SK-MEL-5 (cell line): ENCODE measurements around a stretch of chr10.

DNA sequence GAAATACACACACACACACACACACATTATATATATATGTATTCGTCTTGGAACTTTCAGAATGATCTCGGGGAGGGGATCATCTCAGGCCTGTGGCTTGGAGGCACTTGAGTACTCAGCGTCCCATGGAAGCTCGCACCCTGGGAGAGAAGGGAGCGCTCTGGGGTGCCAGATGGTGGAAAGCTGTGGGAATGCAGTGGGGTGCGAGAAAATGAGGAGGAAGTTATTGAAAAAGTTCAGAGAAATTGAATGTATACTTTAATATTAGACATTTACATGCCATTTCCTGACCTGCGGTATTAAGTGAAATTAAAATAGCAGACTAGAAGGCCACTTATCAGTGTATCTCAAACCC is 66.3 kb downstream of the ZMYND11 start:
RAMPAGE:
- cytosol, long total RNA, result no peak
- long total RNA, result no peak
- nucleus, long total RNA, result no peak

DNA sequence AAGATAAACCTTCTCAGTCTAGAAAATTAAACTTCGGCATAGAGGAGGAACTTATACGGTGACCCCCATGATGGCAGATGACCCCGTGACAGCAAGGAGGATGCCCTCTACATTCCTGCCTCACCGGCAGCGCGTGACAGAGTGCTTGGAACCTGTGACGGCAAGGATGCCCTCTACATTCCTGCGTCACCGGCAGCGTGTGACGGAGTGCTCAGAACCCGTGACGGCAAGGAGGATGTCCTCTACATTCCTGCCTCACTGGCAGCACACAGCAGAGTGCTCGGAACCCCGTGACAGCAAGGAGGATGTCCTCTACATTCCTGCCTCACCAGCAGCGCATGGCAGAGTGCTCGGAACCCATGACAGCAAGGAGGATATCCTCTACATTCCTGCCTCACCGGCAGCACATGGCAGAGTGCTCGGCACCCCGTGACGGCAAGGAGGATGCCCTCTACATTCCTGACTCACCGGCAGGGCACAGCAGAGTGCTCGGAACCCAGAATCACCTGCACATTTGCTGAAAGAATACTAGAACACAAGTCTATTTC is 231.0 kb downstream of the DIP2C start:
RAMPAGE:
- cytosol, long total RNA, result no peak
- long total RNA, result no peak
- nucleus, long total RNA, result no peak

GRCh38 chr10:510217-510891 is 179.1 kb downstream of the DIP2C start:
RAMPAGE:
- cytosol, long total RNA, result no peak
- long total RNA, result no peak
- nucleus, long total RNA, result no peak

DNA sequence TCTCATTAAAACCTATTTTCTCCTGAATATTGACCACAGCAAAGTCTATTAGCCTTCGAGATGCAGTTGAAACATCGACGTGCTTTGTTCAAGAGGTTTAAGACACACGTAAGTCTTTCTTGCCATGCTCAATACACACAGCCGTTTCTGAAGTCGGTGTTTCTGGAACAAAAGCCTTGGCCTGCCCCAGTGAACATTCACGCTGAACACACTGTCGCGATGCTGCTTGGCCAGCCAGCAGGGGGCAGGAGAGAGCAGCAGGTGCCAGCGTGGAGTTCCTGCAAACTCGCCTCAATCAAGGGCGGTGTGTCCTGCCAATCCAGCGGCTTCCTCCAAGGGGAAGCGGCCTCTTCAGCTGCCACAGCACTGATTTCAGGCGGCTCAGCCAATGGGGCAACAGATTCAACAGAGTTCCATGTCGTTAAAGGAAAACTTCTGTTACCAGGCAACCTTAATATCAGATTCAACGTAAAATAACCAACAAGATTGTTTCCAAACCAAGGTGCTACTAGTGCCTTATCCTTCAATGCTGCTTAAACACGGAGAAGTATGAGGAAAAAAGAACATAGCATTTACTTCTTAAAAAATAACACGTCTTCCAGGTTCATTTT is 178.4 kb downstream of the DIP2C start:
RAMPAGE:
- cytosol, long total RNA, result no peak
- long total RNA, result no peak
- nucleus, long total RNA, result no peak

DNA sequence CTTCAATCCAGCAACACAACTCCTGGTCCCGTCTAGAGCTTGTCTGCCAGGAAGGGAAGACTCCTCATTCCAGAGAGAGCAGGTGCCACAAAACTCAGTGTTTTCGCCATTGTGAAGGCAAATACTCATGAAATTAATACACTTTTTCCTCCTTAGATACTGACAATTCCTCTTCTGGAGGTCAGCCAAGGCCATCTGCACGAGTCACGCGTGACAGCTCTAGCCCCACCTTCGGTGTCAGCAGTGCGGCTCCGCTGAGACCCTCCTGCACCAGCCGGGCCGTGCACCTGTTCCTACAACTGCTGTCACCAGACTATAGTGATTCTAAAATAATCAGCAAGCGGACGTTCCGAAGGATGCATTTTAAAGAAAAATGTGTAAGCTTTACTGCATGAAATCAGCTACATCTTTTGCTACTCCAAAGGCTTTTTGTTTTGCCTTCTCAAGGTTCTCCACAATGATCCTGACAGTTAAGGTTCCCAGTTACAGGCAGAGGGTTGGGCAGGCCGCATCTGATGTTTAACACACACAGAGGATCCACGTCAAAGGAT is 127.7 kb downstream of the DIP2C start:
RAMPAGE:
- cytosol, long total RNA, result no peak
- long total RNA, result no peak
- nucleus, long total RNA, result no peak

RAMPAGE:
- cytosol, long total RNA, result no peak
- long total RNA, result no peak
- nucleus, long total RNA, result no peak
These were observed 105.1 kb downstream of the DIP2C start for GRCh38 chr10:584349-584877.

DNA sequence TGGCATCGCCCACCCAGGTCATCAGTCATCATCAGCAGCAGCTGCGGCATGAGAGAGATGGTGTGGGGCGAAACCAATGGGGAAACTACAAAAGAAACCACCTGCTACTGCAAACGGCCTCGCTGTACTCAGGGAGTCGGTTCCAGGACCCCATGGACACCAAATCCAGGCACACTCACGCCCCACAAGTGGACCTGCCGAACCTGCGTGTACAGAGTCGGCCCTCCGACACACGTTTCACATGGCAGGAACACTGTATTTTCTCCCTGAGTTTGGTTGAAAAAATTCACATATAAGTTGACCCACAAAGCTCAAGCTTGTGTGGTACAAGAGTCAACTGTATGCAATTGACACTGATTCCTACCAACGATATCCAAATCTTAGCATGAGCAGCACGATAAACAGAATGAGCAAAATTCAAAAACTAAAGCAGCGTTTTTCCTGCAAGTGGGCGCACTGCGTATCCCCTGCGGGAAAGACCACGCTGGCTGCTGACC is 37.7 kb downstream of the DIP2C start:
RAMPAGE:
- cytosol, long total RNA, result no peak
- long total RNA, result no peak
- nucleus, long total RNA, result no peak

RAMPAGE:
- cytosol, long total RNA, result no peak
- long total RNA, result no peak
- nucleus, long total RNA, result no peak
These were observed 37.2 kb downstream of the DIP2C start for GRCh38 chr10:652260-652688.

GRCh38 chr10:652855-653552 is 36.5 kb downstream of the DIP2C start:
RAMPAGE:
- cytosol, long total RNA, result no peak
- long total RNA, result no peak
- nucleus, long total RNA, result no peak

RAMPAGE:
- cytosol, long total RNA, result no peak
- long total RNA, result no peak
- nucleus, long total RNA, result no peak
These were observed 86.0 kb upstream of the DIP2C start for GRCh38 chr10:775357-775909.

RAMPAGE:
- cytosol, long total RNA, result no peak
- long total RNA, result no peak
- nucleus, long total RNA, result no peak
These were observed 113.9 kb upstream of the DIP2C start for GRCh38 chr10:803419-803702.

RAMPAGE:
- cytosol, long total RNA, result no peak
- long total RNA, result no peak
- nucleus, long total RNA, result no peak
These were observed 25.3 kb downstream of the LARP4B start for GRCh38 chr10:906039-906806.

DNA sequence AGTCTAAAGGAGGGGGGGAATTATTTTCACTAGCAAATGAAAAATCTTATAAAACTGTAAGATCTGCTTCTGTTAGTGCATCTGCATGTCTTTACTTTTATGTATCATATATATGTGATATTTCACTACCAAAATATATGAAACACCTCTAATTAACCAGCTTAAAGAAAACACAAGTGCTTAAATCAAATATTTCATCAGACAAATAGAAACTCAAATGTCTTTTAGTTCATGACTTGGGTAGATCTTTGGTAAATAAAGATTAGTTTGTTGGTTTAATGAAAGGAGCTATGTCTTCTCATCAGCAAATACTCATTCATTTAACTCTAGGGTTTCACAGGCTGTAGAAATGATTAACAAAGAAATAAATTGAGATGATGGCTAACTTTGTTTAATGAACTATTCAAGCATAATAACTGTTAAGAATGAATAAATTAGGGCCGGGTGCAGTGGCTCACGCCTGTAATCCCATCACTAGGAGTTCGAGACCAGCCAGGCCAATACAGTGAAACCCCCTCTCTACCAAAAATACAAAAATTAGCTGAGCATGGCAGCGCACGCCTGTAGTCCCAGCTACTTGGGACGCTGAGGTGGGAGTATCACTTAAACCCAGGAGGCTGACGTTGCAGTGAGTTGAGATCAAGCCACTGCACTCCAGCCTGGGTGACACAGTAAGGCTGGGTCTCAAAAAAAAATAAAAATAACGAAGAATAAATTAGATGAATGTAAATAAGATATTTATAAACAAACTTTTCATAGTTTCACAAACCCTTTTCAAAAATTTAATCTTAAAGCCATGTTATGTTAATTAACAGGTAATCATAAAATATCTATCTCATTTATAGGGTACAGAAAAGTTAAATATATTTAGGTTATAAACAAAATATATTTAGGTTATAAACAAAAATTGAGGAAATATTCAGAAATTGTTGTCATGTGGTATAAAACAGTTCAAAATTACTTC is 18.0 kb downstream of the LARP4B start:
RAMPAGE:
- cytosol, long total RNA, result no peak
- long total RNA, result no peak
- nucleus, long total RNA, result no peak

DNA sequence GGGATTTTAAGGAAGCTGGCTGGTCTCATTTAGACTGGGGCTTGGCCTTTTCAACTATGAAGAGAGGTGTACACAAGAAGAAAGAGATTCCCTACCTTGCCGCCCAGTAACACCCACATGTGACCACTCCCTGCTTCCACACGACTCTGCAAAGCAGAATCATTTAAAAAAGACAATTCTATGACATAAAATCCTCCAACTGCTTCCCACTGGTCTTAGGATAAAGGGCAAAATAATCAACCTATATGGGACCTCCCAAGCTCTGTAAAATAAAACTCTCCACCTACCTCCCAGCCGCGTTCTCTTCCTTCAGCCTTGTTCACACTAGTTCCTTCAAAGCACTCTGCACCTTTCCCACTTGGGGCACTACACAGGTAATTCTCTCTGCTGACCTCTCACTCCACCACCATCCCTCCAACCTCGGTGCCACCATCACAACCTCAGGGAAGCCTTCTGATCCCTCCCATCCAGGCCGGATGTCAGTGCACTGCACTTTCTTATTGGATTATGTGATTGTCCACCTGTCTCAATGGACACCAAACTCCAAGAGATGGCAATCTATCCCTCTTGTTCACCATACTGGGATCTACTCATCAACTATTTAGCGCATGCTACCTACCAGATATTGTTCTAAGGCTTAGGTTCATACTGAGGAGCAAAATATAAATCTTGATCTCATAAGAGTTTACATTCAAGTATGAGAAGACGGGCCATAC is 7.1 kb downstream of the LARP4B start:
RAMPAGE:
- cytosol, long total RNA, result no peak
- long total RNA, result no peak
- nucleus, long total RNA, result no peak

DNA sequence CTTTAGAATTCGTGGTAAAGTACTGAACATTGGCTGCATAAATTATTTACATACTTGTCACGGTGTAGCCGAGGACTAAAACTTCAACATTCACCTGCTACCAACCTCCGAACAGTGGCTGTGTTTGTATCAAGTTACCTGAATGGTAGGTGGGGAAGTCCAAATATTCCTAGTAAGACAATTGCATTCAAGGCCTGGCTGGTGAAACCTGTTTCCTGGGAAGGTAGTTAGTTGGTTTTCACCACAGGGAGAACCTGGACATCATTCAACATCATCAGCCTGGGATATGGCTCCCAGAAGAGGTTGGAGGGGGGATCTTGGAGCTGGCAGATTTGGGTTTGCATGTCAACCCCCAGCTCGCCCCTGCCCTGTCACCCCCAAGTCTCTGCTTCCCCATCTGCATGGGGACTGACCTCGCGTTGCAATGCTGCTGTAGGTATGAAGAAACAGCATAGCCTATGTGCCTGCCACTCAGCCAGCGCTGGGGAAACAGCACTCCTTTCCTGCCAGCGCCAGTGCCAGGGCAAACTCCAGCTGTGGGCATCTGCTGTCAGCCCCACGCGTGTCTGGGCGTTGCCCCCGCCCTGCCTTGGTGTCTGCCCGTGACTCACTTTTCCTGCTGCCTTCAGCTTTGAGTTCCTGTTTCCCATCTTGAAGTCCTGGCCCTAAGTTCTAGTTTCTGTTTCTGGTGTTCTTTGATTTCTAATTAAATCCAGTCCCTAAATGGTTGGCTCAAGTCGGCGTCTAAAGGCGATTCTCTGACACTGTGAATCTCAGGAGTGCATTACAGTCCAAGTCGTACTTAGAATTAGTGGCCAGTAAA is 12.8 kb upstream of the LARP4B start:
RAMPAGE:
- cytosol, long total RNA, result no peak
- long total RNA, result no peak
- nucleus, long total RNA, result no peak

RAMPAGE:
- cytosol, long total RNA, result no peak
- long total RNA, result no peak
- nucleus, long total RNA, result no peak
These were observed 14.1 kb upstream of the GTPBP4 start for GRCh38 chr10:973964-974629.

DNA sequence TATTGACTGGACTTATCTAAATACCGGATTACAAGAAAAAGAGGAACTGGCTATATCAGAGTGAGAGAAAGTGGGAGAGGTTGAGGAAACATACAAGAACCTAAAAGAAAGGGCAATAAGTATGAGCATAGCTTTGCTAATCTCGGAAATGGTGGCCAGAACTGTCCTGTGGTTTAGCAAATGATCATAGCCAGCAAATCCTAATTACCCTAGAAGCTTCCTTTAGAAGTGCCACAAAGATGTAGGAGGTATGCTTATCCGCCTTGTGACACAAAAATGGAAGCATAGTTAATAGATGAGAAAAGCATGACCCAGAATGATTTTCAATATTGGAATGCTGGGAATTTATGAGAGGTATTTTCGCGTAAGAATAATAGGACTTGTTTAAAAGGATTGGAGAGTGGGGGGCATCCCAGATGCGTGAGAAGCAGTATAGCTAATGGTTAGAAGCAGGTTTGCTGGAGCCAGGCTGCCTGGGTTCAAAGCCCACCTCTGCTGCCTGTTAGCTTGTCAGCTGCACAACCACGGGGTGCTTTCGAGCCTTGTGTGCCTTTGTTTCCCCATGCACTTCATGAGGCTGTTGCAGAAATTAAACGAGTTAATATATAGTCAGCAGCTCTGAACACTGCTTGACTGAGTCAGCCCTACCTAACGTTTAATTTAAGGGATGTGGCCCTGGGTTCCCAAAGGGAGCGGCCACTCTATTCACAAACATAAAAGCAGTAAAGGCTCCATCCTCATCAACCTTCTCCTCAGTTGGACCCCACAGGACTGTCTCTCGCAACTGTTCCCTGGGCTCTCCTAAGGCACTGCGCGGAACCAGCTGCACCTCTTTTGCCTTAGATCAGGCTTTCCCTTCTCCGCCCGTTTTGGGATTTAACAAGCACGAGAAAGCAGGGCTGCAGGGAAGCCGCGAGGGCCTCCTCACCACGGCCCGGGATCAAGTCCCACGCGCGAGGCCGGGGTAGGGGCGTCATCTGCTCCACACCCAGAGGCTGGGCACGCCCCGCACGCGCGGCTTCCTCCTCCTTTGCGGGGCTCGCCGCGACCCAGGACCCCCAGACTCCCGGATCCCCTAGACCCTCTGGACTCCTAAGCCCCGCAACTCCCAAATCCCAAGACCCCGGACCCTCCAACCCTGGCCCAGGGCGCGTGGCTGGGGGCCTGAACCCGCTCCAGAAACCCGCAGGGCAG is 847 bp upstream of the GTPBP4 start:
RAMPAGE:
- cytosol, long total RNA, result no peak
- long total RNA, result no peak
- nucleus, long total RNA, result no peak

DNA sequence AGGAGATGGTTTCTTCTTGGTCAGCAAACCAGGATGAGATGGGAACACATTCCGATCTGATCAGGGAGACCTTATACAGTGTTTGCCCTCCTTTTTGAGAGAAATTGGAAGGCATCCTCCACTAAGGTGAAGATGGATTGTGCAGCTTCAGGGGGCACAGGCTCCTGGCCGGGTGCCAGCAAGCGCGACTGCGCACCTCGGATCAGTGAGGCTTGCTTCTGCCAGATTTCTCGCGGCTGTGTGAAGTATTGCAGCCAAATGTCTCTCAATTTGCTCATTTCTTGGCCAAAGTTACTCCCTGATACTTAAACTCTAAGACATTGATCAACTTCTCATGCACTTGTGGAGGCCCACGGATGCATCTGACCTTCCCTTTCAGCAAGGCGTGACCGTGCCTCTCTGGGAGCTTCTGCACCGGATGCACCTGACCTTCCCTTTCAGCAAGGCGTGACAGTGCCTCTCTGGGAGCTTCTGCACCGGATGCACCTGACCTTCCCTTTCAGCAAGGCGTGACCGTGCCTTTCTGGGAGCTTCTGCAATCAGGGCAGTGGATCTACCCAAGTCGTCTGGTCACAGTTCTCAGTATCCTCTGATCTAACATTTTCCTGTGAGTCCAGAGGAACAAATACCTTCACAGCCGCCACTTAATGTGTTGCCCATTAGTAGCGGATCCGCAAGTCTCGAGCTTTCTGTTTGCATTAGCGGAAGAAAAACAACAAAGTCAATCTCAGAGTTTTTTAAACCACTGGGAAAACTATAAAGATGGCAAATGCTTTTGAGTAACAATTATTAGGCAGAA is 248.3 kb downstream of the ADARB2 start:
RAMPAGE:
- cytosol, long total RNA, result no peak
- long total RNA, result no peak
- nucleus, long total RNA, result no peak

DNA sequence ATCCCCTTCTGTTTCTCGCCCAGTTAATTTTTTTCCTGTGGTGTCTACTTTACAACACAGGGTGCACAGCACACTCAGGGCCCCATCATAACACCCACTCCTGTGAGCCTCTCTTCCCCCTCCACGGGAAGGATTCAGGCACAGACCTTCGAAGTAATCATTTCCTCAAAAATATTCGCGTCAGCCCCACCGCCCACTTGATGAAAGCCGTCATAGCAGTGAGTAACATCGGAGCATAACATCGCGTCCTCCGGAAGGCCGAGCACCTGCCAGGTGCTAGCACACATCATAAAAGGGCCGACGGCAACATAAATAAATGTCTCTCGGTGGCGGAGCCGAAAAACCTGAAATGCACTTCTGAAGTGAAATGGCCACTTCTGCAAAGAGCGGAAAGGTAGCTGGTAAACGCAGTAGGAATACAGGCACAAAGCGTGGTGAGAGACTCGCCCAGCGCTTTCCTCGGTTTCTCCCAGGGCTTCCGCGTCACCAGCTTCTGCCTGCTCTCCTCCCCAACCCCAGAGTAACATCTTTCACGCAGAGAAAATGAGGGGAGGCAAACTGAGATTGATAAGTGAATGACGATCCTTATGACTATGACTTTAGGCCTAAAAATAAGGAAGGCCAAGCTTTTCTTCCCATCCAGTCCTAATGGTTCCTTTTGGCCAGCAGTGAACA is 201.8 kb upstream of the ADARB2 start:
RAMPAGE:
- cytosol, long total RNA, result no peak
- long total RNA, result no peak
- nucleus, long total RNA, result no peak

DNA sequence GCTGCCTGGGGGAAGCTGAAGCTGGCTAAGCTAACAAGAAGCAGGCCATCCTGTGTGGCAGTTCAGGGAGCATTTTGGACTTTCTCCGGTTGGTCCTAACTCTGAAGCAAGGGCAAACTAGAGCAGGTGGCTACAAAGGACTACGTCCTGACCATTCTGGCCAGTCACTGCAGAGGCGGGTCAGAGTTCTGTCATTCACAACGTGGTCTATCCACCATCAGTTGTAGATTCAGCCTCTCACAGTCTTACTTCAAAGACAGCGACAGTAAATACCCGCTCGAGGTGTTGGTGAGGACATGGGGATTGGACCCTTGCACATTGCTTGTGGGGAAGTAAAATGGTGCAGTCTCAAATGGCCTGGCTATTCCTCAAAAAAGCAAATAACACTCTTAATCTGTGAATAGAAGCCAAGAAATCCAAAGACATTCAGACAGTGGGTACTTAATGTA is 64.7 kb upstream of the PFKP start:
RAMPAGE:
- cytosol, long total RNA, result no peak
- long total RNA, result no peak
- nucleus, long total RNA, result no peak